Myometrial cell (primary cell): ENCODE results near the genes RIMKLA and ERI3.

- RAMPAGE, long total RNA, result no peak
These were observed at the start of gene RIMKLA for GRCh38 chr1:42380291-42381325. Gene RIMKLA, plus strand, starts transcription at chr1:42380792.

GRCh38 chr1:42766495-42766911 lies 325 bp downstream of the P3H1 start:
- RAMPAGE, long total RNA, result no peak

DNA sequence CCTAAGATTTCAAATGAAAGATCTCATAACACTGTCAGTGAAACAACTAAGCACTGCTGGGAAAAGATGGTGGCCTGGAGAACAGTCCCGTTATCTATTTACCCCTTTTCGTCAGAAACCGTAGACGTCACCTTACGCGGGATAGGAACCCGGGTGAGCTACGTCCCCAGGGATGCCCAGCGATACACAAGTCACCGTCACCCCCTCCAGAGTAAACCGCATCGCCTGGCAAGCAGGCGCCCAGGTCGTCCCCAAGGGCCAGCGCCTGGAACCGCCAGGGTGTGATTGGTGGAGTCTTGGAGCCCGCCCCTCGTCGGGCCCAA lies 34.7 kb downstream of the SLC2A1 start:
- RAMPAGE, long total RNA, result no peak

- RAMPAGE, long total RNA, result no peak
These were observed 18.5 kb downstream of the SLC2A1 start for GRCh38 chr1:42939961-42940691.

- RAMPAGE, long total RNA, result no peak
These were observed 34.9 kb upstream of the TMEM125 start for GRCh38 chr1:43234989-43235254.

GRCh38 chr1:43239284-43240106 lies 30.3 kb upstream of the TMEM125 start:
- RAMPAGE, long total RNA, result no peak

- RAMPAGE, long total RNA, result no peak
These were observed 28.3 kb upstream of the TMEM125 start for GRCh38 chr1:43241378-43242080.

GRCh38 chr1:43281650-43281885 lies 3.8 kb downstream of the C1orf210 start:
- RAMPAGE, long total RNA, result no peak

GRCh38 chr1:43373443-43374007 lies 5.7 kb upstream of the ELOVL1 start:
- RAMPAGE, long total RNA, result no peak

DNA sequence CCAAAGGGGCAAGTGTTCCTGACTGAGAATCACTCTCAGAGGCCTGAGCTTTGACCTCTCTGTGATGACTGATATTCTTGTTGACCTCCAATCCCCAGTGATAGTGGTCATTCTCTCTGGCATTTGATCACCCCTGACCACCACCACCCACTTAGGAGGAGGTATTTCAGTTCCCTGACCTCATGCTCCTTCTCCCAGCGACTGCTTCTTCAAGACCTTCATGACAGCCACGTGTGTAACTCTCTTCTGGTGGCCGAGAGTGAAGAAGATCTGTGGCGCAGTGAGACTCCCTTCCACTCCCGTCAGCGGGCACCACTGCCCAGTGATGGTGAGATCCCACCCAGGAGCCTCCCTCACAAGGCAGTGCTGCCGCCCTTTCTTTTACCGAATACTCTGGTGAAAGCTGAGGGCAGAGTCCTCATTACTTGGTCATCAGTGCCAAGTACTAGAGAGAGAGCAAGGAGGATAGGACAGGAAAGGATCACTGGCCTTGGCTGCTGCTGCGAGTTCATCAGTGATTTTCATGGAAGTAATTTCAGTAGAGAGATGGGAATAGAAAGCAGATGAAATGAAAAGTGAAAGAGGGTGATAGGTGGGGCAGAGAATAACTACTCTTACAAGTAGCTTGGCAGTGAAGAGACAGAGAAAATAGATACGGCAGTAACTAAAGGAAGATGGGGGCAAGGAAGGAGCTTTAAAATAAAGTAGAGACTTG lies 18.6 kb downstream of the HYI start:
- RAMPAGE, long total RNA, result no peak

- RAMPAGE, long total RNA, result no peak
These were observed 7.2 kb upstream of the HYI start for GRCh38 chr1:43460823-43461422.

DNA sequence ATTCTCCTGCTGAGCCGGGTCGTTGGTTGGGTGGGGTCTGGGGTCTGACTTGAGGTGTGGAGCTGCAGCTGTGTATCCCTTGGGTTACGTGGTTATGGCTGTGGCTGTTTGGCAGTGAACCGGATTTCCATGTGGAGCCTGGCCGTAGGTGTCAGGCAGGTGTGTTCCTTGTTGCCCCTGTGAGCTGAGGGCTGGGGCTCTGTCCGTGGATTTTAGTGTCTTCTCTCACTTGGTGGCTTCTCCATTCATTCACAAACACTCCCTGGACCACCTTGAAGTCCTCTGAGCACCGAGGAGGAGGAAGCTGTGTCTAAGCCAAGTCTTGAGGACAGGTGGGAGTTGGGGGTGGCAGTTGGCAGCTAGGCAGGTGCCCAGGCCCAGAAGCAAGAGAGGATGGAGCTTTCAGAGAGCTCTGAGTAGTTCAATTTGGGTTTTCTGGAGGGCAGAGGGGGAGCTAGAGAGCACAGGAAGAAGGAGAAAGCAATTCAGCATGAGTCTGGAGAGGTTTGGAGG lies 23.5 kb downstream of the PTPRF start:
- RAMPAGE, long total RNA, result no peak

- RAMPAGE, long total RNA, result no peak
These were observed 53.6 kb upstream of the KDM4A start for GRCh38 chr1:43596173-43597008.

DNA sequence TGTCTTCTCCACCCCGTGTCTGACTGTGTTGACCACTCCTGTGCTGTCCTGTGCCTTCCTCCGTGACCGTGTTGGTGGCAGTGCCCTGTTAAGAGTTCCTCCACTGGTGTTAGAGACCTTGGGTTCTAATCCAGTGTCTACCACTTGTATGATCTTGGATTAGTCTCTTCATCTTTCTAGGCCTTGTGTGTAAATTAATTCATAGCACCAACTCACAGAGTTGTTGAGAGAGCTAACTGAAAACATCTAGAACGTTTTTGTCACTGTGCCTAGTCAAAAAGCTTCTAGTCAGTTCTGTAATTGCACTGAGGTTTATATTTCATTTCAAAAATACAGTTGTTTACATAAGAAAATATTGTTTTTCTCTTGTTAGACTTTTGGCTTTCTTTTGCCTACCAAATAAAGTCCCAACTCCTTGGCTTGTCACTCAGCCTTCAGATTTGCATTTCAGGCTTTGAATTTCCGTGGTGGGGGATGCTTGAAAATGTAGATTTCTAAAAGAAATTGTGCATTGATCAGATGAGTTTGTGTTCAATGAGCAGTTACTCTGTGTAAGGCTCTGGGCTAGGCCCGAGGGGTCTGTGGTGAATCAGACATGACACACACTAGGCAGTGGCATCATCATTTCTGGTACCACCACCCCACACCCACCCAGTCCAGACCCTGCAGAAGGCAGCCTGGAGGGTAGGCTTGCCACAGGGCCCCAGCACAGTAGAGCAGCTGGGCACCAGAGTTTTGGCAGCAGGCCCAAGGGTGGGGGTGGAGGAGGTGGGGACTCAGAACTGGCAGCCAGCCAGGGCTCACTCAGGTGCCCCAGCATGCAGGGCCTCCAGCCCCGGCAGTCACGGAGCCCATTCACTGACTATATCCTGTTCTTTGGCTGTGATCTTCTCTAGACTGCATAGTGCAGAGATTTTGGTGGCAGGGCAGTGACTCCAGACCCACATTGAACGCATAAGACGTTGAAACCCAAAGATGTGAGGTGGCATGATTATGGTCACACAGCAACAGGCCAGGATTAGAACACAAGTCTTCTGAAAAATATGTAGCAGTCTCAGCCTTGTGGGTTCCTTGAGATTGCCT lies 97.4 kb upstream of the ARTN start:
- RAMPAGE, long total RNA, result no peak

- RAMPAGE, long total RNA, result no peak
These were observed 52.7 kb upstream of the ARTN start for GRCh38 chr1:43880924-43881199.

GRCh38 chr1:43936043-43936864 lies 2.7 kb downstream of the ARTN start:
- RAMPAGE, long total RNA, result no peak

DNA sequence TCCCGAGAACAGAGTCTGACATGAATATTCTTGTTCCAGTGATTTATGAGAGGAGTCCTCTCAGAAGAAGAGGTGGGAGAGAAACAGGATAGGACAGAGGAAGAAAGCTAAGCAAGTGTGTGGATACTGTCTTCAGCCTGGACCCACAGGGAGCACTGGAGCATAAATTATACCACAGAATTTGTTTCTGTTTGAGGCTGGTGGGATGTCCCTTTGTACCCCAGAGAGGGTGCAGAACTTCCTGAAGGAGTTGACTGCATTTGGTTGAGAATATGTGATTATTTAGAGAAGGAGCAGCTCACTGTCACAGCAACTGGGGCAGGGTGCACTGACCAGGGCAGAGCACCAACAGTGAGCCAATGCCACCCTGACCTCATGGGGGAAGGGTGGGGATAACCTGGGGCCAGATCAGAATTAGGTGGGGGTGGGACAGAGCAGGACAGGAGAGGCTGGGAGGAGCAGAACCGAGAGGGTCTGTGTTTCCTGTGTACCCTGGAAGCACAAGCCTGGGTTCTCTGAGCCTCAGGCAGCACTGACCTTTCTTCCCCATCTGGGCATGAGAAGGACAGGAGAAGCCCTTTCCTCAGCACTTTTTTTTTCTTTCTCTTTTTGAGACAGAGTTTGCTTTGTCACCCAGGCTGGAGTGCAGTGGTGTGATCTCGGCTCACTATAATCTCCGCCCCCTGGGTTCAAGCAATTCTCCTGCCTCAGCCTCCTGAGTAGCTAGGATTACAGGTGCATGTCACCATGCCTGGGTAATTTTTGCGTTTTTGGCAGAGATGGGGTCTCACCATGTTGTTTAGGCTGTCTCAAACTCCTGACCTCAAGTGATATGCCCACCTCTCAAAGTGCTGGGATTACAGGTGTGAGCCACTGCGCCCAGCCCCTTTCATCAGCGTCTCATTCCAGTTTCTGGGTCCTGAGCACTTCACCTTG lies 36.4 kb upstream of the SLC6A9 start:
- RAMPAGE, long total RNA, result no peak

DNA sequence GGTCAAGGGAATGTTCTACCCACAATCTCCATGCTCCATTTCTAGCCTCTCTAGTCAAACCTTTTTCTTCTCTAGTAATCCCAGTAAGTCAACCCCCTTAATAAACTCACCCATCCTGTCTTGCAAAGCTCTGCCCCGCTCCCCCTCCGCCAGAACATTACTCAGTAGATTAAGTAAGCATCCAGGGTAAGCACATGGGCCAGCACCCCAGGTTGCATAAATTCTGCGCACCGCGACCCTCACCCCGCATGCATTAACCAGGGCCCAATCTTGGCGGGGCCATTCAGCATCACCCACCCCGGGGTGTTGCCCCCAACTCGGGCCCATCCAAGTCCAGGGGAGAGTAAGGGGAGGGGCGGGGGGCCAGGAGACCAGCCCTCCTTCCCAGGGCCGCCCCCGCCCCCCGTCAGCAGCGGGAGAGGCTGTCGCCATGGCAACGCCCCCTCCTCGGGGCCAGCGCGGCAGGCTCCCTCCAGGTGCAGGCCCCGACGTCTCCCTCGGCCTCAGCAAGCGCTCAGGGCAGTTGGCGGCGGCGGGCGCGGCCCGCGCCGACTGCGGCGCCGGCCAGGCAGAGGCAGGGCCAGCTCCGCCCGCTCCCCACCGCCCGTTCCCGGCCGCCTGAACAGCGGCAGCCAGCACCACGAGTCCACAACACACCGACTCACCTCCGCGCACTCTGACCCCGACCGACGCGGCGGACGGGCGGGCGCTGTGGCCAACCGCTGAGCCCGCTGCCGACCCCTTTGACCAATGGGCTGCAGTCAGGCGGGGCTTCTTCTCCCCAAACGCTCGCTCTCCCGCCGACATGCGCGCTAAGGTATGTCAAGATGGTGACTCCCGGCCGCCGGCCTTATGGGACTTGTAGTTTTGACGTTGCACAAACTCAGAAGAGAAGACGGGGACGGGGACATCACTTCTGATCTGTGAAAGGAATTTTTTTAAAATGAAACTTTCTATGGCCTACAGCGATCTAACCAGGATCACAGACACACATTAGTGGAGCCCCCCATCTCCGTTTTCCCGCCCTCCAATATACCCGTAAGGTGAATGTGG lies at the start of gene ERI3:
Gene ERI3 (minus strand): TSS at position 663 of the 1,053 bp plus-strand sequence.
- RAMPAGE, long total RNA, result start-site peak on the minus strand centred at position 683 of the sequence, 11 bp wide, 92 and 90 reads in 2 replicates

DNA sequence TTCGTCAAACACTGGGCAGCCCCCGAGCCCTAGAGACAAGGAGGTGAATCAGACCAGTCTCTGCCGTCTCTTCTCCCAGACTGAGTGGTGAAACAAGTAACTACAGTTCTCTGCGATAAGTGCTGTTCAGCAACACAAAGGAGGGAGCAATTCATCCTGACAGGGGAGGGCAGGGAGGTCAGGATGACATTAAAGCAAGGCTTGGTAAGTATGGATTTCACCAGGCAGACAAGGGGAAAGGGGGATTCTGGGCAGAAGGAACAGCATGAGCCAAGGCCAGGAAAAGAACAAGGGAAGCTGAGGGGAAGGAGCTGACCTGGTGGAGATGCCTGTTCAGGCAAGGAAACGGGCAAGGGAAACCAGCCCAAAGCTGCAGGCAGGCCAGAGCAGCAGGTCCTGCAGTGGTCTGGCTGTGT lies 13.5 kb upstream of the ERI3 start:
- RAMPAGE, long total RNA, result no peak

DNA sequence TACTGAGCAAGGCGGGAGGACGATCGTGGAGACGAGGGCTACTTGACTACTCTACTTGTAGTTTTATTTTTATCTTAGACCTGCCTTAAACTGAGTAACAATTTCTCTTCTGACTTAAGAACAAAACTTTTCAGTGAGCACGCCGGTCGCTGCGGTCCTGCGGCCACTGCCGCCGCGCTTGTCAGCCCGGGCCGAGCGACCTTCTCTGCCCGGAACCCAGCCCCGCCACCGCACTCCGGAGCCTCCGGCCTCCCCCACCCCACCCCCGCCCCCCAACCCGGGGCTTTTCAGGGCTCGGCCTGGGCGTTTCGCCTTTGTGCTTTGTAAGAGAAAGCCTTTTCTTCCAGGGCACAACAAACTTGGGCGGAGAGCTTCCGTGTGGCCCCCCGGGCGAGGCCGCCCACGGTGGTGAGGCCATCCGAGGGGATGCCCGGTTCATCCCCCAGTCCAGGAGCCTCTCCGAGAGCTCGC lies 1.4 kb downstream of the RNF220 start:
- RAMPAGE, long total RNA, result no peak